ENCODE measurements around a stretch of chr19.

GRCh38 chr19:9640861-9641485 lies 19.9 kb upstream of the ZNF561 start:
- PRO-cap: no peak
- RRBS: no CpG with 5 or more reads among the region's 5 CpGs

GRCh38 chr19:9862840-9863368 lies 27.8 kb downstream of the PIN1 start:
- PRO-cap: no peak
- RRBS: no CpG with 5 or more reads among the region's 11 CpGs

GRCh38 chr19:9934077-9934849 lies 2.1 kb downstream of the OLFM2 start:
- PRO-cap: no peak
- RRBS: no CpG with 5 or more reads among the region's 22 CpGs

DNA sequence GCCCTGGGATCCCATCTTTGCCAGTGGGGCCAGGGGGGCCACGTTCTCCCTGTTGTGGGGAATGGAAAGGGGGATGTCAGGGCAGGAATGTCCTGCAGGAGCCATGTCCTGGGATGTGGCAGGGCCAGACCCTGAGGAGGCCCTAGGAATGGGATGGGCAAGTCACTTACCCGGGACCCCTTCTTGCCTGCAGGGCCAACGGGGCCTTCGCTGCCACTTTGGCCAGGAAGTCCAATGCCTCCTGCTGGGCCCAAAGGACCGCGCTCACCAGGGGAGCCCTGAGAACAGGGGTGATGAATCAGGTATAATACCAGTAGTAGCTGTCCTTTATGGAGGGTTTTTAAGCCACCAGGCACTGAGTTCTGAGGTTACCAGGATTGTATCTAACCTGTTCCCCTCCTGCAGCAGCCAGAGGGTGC lies 32.9 kb downstream of the COL5A3 start:
- PRO-cap: no peak
- RRBS: no CpG with 5 or more reads among the region's 6 CpGs

GRCh38 chr19:10020354-10020698 lies 7.0 kb downstream of the RDH8 start:
- PRO-cap: no peak
- RRBS: no CpG with 5 or more reads among the region's 3 CpGs

DNA sequence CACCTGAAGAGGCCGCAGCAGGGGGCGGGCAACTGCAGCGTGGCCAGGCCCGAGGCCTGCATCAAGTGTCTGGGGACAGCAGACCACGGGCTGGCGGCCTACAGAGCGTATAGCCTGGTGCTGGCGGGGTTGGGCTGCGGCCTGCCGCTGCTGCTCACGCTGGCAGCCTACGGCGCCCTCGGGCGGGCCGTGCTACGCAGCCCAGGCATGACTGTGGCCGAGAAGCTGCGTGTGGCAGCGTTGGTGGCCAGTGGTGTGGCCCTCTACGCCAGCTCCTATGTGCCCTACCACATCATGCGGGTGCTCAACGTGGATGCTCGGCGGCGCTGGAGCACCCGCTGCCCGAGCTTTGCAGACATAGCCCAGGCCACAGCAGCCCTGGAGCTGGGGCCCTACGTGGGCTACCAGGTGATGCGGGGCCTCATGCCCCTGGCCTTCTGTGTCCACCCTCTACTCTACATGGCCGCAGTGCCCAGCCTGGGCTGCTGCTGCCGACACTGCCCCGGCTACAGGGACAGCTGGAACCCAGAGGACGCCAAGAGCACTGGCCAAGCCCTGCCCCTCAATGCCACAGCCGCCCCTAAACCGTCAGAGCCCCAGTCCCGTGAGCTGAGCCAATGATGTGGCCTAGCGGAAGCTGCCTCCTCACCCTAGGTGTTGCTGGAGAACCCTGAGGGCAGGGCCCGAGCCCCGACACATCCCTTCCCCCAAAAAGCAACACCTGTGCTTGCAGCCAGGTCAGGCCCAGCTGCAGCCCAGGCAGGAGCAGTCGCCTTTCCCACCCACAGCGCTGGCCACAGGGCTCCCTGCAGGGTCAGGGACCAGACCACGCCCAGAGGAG lies 2.8 kb downstream of the P2RY11 start:
- PRO-cap: bidirectional peak, plus-strand start at position 81 of the sequence, minus-strand start outside the sequence; bidirectional peak, plus-strand start at position 449 of the sequence, minus-strand start at position 452 of the sequence
- RRBS: no CpG with 5 or more reads among the region's 43 CpGs

DNA sequence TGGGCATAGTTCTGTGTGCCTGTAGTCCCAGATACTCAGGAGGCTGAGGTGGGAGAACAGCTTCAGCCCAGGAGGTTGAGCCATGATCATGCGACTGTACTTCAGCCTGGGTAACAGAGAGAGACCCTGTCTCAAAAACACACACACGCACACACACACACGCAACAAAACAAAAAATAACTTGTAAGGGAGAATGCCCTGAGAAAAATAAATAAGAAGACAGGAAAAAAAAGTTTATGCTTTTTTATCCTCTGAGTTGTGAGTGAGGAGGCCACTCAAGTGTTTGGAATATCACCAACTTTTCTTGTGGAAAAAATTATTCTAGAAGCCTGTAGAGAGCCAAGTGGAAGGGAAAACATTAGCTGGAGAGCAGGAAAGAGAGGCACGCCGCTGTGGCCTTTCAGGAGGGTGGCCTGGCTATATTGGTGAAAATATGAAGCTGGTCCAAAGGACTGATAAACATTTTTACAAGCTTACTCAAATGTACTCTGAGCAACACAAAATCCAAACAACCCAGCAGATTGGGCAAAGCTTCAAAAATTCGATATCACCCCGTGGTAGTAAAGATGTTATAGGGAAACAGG lies 2.2 kb upstream of the EIF3G start:
- PRO-cap: no peak
- RRBS: no CpG with 5 or more reads among the region's 7 CpGs

- PRO-cap: no peak
- RRBS: no CpG with 5 or more reads among the region's 15 CpGs
Observed at GRCh38 chr19:10226132-10226916, 4.8 kb downstream of the S1PR2 start.

GRCh38 chr19:10294048-10294607 lies 4.4 kb downstream of the ICAM5 start:
- PRO-cap: no peak
- RRBS: 96% methylated on average over 10 of the region's 38 CpGs

- PRO-cap: no peak
- RRBS: no CpG with 5 or more reads among the region's 19 CpGs
Observed at GRCh38 chr19:10321821-10322828, 6.3 kb upstream of the FDX2 start.

- PRO-cap: no peak
- RRBS: no CpG with 5 or more reads among the region's 13 CpGs
Observed at GRCh38 chr19:10405463-10405879, 2.1 kb upstream of the CDC37 start.

- PRO-cap: no peak
- RRBS: no CpG with 5 or more reads among the region's 5 CpGs
Observed at GRCh38 chr19:10412132-10412726, 8.1 kb upstream of the PDE4A start.

DNA sequence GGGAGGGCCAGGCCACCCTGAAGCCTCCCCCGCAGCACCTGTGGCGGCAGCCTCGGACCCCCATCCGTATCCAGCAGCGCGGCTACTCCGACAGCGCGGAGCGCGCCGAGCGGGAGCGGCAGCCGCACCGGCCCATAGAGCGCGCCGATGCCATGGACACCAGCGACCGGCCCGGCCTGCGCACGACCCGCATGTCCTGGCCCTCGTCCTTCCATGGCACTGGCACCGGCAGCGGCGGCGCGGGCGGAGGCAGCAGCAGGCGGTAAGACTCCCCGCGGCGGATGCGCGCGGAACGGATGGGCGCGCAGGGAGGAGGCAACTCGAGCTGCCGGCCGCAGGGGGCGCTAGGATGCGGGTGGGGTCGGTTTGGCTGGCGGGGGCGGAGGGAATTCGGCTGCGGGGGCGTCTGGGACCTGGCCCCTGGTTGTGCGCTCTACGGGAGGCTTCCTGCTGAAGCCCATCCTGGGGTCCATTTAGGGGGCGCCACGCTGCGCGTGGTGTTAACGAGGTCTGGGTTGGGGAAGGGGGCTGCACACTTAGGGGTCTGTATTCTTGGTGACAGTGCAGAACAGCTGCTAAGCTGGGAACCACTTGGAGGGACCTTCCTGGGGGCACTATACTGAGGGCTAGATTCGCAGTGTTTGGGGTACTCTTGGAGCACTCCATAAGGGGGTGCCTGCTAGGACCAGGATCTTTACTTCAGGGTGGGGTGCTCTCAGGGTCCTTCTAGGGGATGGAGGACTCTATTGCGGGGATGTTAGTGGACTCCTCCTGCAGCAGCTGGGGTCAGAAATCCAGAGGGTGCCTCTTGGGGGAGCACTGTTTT lies 698 bp downstream of the PDE4A start:
- PRO-cap: no peak
- RRBS: under 1% methylated on average over 10 of the region's 62 CpGs

- PRO-cap: no peak
- RRBS: no CpG with 5 or more reads among the region's 15 CpGs
Observed at GRCh38 chr19:10466647-10467215, 36.4 kb downstream of the KEAP1 start.

DNA sequence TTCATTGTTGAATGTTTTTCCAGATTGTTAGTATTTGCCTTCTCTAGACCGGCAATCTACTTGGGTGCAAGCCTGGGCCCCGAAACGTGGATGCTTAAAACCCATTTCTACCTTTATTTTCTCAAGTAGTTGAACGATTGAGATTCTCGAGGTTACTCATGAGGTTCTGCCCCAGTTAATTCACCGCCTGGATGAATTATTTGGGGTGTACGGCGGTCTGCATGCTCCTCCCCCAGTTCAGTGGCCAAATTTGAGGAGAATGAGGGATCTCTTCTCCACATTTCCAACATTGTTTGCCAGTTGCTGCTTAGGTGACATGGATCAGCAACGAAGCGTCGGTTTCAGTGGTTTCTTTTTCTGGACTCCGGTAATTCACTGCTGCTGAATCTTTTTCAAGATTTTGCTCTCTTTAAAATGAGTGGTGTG lies 1.1 kb downstream of the ILF3 start:
- PRO-cap: no peak
- RRBS: no CpG with 5 or more reads among the region's 12 CpGs

- PRO-cap: no peak
- RRBS: 53% methylated on average over 2 of the region's 23 CpGs
Observed at GRCh38 chr19:10743905-10745023, 26.4 kb downstream of the DNM2 start.

GRCh38 chr19:10748471-10749646 lies 31.0 kb downstream of the DNM2 start:
- PRO-cap: no peak
- RRBS: no CpG with 5 or more reads among the region's 25 CpGs

DNA sequence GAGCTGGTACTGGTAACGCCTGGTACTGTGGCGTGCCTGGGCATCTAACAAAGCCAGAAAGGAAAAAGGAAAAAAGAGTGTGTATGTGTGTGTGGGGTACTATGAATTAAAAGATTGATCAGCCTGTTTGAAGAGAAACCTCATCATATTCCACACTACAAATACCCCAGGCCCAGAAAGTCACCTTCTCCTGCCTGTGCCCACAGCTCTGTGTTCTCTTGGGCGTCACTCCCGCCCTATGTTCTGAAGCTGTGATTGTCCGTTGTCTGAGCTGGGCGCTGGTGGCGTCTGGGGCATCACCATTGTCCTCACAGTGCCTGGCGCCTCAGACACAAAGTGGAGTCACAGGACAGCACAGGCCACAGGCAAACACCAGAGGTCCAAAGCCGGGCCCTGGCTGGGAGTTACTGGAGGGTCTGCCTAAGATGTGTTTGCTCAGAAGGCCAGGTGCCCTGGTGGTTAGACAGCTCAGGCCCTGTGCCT lies 34.3 kb downstream of the DNM2 start:
- PRO-cap: no peak
- RRBS: no CpG with 5 or more reads among the region's 9 CpGs

DNA sequence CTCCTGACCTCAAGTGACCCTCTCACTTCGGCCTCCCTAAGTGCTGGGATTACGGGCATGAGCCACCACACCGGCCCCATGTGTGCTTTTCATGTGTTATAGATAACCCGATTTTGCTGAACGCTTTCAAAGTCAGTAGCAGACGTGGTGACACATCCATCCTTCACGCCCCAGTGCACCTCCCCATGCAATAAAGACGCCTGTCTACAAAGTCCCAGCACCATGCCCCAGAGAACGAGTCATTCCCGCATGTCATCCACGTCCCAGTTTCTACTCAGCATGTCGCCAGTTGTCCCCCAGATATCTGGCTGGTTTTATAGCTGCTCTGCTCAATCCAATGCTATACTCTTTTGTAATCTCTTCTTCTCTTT lies 42.4 kb downstream of the DNM2 start:
- PRO-cap: no peak
- RRBS: no CpG with 5 or more reads among the region's 12 CpGs

DNA sequence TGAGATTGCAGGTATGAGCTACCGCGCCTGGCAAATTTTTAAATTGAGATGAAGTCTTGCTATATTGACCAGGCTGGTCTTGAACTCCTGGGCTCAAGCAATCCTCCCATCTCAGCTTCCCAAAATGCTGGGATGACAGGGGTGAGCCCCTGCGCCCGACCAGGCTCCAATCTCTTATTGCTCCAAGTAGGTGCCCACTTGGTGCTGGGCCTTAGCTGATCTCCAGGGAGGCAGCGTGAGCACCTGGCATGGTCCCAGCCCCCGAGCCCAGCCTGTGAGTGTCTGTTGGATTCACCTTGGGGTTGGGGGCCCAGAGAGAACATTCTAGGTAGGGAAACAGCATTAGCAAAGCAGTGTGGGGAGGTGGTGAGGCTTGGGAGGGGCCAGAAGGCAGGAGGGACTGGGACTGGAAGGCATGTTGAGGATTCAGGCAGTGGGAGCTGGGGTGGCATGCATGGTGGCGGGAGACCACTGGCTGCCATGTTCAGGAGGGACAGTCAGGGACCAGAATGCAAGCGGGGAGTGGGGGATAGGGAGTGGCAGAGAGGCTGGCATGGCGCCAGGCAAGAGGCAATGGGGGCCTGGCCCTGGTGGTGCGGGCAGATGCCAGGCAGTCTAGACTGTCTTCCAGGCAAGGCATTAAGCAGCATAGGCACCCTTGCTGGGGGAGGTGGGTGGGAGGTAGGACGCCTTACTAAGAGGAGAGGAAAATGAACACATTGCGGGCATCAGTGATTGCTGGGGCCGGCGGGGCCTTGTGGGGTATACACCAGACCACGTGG lies 45.7 kb downstream of the DNM2 start:
- PRO-cap: no peak
- RRBS: no CpG with 5 or more reads among the region's 15 CpGs

Measured in MCF 10A (cell line).